Ishikawa (cell line): ENCODE measurements around the gene KDM5A.

DNA sequence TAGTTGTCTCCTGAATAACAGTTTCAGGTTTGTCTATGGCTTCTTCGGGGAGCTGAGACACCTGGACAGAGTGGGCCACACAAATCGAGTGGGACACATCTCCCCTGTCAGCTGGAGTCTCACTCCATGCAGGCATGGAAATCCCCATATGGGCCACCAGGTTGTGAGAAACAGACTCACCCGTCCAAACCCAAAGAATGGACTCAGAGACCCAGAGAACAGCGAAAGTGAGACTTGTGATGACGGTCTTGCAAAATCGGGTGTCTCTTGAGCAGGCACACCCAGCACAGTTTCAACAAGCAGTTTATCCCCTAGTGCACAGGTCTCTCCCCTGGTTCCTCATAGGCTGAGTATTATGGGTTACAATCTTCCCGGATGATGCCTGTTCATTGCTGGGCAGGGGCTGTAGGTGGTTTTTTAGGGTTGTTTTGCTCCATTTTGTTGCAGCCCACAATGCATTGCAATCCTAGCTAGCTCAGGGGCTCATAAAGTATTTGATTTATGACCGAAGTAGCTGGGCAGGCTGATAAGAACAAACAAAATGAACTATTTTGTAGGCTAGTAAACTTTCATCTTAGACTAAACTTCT lies 45.2 kb downstream of the IQSEC3 start:
- RRBS = no CpG with 5 or more reads among the region's 8 CpGs

- RRBS = 70% methylated on average over 8 of the region's 21 CpGs
Observed at GRCh38 chr12:139652-140146, 73.1 kb downstream of the IQSEC3 start.

DNA sequence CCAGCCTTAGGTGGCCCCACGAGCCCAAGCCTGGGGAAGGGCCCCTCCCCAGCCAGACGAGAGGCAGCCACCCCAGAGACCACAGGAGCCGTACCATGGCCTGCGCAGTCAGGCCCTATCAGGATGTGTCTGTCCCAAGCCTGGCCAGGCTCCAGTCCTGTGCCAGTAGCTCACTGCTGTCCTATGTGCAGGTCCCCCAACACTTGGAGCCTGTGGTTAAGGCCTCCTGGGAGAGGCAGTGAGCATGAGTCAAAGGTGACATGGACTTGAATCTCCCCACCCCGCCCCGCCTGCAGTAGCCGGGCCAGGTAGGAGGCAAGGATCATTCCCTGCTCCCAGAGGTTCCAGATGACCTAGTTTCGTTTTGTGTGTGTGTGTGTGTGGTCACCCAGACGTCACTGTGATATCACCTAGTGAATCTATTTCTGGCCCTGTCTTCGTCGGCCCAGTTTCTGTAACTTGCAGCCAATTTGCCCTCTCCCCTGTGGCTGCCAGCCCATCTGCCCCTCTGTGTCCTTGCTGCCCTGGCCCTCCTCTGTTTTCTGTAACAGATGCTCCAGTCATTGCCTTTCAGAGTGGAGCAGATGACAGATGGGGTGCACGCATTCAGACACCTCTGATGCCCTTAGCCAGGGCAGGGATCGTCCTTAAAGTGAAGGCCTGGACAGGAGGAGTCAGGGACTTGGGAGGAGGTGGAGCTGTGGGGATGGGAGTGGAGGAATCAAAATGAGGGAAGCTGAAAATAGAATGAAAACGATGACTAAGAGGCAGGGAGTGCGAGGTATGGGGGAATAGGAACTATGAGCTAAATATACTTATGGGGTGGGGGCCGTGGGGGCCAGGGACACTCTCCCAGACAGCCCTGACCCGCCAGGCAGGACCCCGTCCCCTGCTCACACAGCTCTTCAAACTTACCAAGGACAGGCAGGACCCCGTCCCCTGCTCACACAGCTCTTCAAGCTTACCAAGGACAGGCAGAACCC lies 37.4 kb downstream of the SLC6A12 start:
- RRBS = no CpG with 5 or more reads among the region's 19 CpGs

- RRBS = no CpG with 5 or more reads among the region's 7 CpGs
Observed at GRCh38 chr12:210850-211490, 3.0 kb downstream of the SLC6A12 start.

- RRBS = 1% methylated on average over 5 of the region's 50 CpGs
Observed at GRCh38 chr12:389151-389869, at the start of gene KDM5A. Gene KDM5A, minus strand, starts transcription at chr12:389320.

DNA sequence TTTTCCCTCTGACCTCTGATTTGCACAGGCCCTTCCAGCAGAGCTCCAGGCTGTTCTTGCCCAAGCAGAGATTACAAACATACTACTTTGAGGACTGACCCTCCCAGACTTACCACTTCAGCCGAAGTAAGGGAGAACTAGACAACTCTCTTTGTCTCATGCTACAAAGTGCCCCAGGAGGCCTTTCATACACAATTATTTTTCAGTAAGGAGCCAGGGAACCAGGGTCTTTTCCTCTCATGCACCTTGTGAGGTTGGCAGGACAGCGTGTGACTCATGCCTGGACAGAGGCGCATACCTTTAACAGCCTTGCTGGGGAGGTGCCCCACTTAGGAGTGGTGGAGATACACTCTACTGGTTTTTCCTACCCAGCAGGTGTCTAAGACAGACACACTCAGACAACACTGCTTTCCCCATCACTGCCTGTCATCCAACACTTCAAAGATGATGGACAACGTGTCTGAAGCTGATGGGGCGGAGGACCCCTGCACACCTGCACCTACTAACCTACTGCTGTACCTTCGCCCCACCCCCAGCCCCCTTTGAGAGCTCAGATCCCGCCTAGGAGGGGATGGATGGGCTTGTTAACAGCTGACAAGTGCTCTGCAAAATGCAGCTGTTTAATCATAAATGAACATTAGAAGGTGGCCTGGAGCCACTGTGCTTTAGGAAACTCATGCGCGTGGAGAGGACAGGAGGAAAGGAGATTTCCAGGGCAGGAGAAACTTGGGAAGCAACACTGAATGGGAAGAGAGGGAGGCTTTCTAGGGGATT lies 49.1 kb downstream of the B4GALNT3 start:
- RRBS = no CpG with 5 or more reads among the region's 9 CpGs

DNA sequence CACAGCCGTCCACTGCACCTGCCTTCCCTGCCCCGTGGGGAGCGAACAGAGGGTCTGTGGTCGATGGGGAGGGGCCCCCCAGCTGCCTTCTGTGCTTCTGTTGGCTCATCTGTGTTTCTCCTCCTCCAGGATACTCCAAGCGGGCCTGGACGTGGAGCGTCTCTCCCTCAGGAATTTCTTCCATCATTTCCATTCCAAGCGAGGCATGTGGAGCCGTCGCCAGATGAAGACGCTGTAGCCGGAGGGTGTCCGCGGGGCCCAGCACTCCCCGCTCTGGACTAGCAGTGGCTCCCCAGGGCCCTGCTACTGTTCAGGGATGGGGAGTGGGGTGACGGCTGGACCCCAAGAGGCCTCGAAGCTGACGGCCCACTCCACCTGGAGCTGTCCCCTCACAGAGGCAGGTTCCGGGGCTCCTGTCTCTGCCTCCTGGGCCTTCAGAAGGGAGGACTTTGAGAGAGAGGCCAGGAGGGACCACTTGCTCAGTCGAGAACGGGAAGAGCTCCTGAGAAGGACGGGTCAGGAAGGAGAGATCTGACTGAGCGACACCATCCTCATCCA lies 101.6 kb downstream of the B4GALNT3 start:
- RRBS = no CpG with 5 or more reads among the region's 23 CpGs

GRCh38 chr12:568074-568764 lies 95.0 kb downstream of the NINJ2 start:
- RRBS = no CpG with 5 or more reads among the region's 7 CpGs

DNA sequence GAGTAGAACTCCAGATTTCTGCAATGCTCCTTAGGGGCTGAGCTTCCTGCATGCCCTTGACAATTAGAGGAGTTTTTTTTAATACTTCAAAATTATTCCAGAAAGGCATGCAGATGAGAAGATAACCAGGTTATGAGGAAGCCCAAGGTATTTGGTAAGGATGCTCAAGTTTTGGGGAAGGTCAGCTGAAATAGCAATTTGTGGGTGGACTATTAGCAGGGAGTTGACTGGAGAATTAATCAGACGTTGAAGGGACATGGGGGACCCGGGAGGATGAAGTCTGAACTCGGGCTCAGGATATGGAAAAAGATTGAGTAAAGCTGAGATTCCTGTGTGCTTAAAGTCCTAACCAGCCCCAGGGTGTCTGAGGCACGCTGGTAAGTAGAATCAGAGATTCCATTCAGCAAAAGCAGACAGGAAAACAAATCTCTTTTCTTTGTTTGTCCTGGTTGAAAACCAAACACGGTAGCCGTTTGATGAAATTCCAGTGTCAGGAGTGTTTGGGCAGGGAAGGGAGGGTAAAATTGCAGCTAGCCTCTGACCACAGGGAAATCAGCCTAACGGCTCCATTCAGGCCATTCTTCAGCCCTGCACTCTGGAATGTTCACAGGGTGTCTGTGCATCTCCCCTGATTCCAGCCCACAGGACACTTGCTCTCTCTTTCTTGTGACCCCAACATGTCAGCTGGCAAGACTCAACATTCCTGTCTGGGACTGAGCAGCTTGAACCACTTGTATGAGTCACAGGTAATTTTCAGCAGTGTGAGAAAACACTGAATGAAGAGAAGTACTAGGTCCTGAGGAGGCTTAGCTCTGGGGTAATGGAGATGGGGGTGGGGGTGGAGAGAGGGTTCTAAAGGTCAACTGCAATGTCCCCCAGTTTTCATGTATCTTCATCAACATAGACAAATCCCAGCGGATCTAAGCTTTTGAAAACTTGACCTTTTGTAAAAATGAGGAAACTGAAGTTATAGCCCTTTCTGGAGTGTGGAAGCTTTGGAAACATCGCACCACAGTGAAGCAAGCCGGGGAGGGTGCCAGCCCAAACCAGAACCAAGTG lies 31.0 kb downstream of the NINJ2 start:
- RRBS = 96% methylated on average over 1 of the region's 10 CpGs

- RRBS = no CpG with 5 or more reads among the region's 10 CpGs
Observed at GRCh38 chr12:666656-667174, 3.5 kb upstream of the NINJ2 start.

DNA sequence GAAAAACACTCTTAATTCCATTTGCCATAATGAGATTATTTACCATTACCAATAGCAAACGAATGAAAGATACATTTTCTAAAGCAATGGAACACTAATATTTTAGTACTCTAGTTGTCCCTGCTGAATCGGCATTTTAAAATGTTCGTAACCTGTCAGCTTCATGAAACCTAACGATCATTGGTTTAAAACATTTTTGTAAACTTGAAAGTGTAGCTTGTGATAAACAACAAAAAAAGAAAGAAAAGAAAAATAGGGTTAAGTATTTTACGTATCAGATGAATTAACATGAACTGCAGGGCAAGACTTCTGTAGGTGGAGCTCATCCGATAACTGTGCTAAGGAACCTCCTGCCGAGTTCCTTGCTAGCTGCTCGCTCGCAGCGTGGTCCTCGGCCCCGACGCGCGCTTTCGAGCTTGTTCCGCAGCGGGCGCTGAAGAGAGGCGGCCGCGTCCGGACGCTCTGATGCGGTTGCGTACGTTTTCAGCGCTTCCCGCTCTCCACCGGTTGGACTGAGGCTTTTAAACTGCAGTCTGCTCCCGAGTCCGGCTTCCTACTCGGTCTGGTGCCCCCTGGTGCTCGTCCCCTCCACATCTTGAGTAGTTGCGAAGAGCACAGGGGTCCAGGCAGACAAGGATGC lies 1.4 kb upstream of the WNK1 start:
- RRBS = under 1% methylated on average over 11 of the region's 35 CpGs

DNA sequence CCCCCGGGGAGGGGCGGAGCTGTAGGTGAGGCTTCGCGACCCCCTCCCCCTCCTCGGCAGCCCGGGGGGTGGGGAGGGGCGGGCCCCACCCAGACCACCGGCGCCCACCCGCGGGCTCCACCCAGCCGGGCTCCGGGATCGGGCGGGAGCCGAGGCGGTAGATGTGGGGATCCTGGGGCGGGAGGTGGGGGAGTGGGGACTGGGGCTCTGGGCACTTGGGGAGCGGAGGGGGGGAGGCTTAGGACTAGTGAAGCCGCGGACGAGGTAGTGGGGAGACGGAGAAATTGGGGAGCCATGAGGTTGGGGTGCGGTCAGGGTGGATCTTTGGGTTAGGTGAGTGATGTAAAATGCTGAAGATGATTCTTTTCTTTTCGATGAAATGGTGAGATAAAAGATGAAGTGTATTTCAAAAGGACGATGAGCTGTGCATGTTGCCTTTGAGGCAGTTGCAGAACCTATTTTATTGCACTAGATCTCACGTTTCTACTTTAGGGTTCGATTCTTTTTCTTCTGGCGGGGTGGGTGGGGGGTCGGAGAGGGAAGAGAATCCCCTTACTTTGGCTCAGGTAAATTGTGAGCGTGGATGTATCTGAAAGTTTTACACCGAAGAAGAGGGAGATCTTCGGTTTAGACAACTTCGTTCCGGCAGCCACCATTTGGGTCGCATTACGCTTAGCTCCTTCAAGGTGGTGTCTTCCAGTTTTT lies 592 bp downstream of the ERC1 start:
- RRBS = 1% methylated on average over 8 of the region's 37 CpGs

- RRBS = no CpG with 5 or more reads among the region's 13 CpGs
Observed at GRCh38 chr12:1083020-1084031, 92.3 kb downstream of the ERC1 start.

DNA sequence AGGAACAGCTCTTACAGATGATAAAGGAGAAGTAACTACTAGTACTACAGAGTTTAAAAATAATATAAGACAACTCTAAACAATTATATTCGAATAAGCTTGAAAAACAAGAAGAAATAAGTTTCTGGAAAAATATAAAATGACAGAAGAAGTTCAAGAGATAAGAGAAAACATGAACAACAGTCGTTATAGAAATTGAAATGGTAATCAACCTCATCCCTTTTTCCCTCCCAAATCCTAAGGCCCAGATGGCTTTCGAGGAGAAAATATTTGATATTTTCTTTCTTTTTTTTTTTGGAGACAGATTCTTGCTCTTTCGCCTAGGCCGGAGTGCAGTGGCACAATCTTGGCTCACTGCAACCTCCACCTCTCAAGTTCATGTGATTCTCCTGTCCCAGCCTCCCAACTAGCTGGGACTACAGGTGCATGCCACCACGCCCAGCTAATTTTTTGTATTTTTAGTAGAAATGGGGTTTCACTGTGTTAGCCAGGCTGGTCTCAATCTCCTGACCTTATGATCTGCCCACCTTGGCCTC lies 133.8 kb downstream of the ERC1 start:
- RRBS = no CpG with 5 or more reads among the region's 6 CpGs

GRCh38 chr12:1305974-1306796 lies 288.2 kb downstream of the FBXL14 start:
- RRBS = no CpG with 5 or more reads among the region's 5 CpGs

GRCh38 chr12:1384907-1385123 lies 209.6 kb downstream of the FBXL14 start:
- RRBS = no CpG with 5 or more reads among the region's 2 CpGs

DNA sequence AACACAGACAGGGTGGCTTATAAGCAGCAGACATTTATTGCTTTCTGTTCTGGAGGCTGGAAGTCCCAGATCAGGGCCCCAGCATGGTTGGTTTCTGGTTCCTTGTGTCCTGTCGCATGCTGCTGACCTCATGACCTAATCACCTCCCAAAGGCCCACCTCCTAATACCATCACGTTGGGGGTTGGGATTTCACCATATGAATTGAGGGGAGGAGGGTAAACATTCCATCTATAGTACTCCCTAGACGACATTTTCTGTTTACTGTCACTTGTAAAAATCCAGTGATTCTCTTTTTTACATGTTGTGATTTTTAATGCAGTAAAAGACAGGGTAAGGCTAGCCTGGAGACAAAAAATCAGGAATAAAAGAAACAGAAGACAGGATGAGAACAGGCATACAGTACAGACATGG lies 148.5 kb downstream of the FBXL14 start:
- RRBS = no CpG with 5 or more reads among the region's 3 CpGs

GRCh38 chr12:1629542-1630645 lies 863 bp downstream of the WNT5B start:
- RRBS = 3% methylated on average over 39 of the region's 74 CpGs

- RRBS = no CpG with 5 or more reads among the region's 9 CpGs
Observed at GRCh38 chr12:1634115-1634706, 5.2 kb downstream of the WNT5B start.

DNA sequence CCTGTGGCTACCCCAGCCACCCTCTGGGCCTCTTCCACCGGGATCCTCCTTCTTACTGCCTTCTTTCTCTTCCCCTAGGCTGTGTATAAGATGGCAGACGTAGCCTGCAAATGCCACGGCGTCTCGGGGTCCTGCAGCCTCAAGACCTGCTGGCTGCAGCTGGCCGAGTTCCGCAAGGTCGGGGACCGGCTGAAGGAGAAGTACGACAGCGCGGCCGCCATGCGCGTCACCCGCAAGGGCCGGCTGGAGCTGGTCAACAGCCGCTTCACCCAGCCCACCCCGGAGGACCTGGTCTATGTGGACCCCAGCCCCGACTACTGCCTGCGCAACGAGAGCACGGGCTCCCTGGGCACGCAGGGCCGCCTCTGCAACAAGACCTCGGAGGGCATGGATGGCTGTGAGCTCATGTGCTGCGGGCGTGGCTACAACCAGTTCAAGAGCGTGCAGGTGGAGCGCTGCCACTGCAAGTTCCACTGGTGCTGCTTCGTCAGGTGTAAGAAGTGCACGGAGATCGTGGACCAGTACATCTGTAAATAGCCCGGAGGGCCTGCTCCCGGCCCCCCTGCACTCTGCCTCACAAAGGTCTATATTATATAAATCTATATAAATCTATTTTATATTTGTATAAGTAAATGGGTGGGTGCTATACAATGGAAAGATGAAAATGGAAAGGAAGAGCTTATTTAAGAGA lies 16.8 kb downstream of the WNT5B start:
- RRBS = 87% methylated on average over 8 of the region's 35 CpGs